Choroid plexus epithelial cell (primary cell): ENCODE measurements around the genes LDLRAD4 and GREB1L.

DNA sequence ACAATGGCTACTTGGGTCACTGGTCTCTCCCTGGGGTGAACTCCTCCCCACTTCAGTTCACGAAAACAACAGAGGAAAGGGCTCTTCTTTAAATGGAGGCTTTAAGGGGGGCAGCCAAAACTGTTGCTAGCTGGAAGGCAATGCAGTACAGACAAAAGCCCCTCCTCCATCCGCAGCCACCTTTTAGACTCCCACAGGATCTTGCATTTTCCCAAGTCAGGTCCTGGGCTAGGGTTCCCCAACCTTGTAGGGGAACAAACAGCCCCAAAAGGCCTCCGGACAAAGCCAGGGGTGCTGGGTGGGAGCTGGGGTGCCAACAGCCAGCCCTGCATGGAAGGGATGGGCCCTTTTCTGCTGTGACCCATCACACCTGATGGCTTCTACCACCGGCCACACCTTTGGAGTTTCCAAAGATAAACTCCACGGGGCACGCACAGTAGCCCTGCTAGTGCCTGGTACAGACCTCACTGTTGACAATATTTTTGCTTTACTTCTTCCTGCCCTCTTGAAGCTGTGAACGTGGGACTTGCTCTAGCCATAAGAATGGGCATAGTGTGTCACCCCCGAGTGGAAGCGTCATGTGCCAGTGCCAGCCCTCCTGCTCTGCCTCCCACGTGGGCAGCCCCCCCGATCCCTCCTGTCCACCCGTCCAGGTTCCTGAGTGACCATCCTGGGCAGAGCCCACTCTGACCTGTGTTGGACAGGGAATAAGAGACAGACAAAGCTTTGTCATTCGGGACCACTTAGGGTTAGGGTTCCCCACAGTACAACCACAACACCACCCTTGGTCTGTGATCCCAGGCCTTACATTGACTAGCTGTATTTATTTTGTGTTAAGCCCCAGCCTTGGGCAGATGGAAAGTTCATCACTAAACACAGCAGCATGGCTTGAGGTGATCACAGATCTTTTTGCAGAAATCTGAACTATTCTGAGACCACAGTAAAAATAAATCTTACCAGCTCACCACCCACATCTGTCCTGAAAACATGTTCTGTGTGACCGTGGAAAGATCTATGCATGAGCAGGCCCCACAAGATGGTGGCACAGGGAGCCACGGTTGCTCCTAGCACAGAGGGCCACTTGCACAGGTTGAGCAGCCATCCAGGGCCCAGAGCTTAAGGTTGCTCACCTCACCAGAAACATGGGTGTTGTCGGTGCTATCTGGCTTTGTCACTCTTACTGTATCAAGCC is 19.0 kb downstream of the TUBB6 start:
- RRBS: no CpG with 5 or more reads among the region's 16 CpGs

DNA sequence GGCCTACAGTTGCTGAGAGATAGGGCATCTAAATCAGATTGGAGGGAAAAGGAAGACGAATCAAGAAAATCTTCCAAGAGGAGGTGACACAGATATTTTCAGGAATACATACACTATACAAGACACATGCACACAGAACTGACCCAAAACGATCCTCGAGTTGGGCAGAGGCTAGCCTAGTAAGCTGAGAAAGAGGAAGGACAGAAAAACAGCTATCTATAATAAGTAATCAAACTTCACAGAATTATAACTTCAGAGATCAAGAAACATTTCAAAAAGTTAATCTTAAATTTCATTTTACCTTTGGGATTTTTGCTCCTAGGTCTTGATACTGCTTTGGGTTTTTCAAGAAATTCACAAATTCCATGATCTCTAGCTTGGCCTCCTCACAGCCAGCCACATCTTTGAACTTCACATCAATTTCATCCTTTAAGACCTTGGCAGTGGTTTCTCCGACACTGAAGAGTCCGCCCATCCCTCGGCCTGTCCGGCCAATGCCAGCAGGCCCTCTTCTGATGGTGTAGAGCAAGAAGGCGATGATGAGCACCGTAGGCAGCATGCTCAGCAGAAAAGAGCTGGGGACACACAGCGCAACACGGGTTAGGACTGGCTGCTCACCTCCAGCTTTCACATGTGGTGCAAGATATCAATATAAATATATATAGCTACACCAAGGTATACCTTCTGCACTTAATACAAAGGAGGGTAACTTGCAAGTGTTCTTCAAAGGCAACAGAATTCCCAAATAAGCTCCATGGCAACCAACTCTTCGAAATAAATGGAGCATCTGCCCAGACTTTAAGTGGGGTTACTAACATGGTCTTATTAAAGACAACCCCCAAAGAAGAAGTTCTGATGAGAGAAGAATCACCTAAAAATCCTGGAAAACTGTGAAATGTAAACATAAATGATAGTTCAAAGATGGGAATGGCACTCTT is 18.4 kb downstream of the AFG3L2 start:
- RRBS: no CpG with 5 or more reads among the region's 12 CpGs

GRCh38 chr18:12370825-12371078 is 6.3 kb downstream of the AFG3L2 start:
- RRBS: no CpG with 5 or more reads among the region's 1 CpG

- RRBS: no CpG with 5 or more reads among the region's 3 CpGs
These were observed 45.2 kb downstream of the SPIRE1 start for GRCh38 chr18:12612601-12613282.

- RRBS: no CpG with 5 or more reads among the region's 10 CpGs
These were observed 17.2 kb downstream of the SPIRE1 start for GRCh38 chr18:12640557-12641167.

GRCh38 chr18:12896991-12897336 is 12.9 kb upstream of the PTPN2 start:
- RRBS: no CpG with 5 or more reads among the region's 28 CpGs

- RRBS: no CpG with 5 or more reads among the region's 6 CpGs
These were observed 3.0 kb upstream of the SEH1L start for GRCh38 chr18:12944811-12945263.

DNA sequence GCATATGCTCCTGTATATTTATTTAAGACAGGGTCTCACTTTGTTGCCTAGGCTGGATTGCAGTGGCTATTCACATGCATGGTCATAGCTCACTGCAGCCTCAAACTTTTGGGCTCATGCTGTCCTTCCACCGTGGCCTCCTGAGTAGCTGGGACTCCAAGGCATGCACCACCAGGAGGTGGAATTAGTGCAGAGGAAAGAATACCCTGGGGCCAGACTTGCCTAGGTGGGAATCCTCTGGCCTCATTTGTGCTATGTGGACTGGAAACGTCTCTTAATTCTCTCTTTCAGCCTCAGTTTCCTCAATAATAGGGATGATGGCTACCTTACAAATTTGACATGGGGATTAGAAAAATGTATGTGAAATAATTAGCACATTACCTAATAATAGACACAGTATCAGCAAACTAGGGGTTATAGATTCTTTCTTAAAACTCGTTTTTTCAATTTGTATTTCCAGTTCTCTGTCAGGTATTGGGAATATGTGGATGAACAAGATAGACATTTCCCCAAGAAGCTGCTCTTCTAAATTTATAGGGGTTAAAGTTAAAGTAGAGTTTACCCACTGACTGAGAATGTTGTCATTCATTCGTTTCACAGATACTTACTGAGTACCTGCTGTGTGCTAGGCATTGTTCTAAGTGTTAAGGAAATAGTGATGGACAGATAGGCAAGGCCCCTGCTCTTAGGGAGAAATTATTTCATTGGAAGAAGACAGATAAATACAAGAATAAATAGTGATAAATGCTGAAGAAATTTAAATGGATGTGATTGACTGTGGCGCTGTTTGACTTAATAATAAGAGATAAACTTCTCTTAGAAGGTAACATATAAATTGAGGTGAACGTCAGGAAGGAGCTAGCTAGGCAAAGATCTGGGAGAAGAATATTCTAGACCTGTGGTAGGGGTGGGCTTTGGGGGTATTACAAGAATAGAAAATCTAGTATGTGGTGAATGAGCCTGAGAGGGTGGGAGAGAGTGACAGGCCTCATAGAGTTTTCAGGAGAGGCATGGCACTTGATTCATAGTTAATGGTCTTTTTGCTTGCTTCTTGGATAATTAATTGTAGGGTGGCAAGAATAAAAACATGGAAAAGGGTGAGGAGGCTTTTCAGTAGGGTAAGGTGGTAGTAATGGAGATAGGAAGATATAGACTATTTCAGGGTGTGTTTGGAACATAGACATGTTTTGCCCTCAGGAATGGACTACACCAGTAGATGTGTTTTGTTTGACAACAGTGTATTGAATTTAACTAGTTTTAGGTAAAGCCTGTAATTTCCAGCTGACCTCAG is 2.7 kb downstream of the CEP192 start:
- RRBS: no CpG with 5 or more reads among the region's 6 CpGs

DNA sequence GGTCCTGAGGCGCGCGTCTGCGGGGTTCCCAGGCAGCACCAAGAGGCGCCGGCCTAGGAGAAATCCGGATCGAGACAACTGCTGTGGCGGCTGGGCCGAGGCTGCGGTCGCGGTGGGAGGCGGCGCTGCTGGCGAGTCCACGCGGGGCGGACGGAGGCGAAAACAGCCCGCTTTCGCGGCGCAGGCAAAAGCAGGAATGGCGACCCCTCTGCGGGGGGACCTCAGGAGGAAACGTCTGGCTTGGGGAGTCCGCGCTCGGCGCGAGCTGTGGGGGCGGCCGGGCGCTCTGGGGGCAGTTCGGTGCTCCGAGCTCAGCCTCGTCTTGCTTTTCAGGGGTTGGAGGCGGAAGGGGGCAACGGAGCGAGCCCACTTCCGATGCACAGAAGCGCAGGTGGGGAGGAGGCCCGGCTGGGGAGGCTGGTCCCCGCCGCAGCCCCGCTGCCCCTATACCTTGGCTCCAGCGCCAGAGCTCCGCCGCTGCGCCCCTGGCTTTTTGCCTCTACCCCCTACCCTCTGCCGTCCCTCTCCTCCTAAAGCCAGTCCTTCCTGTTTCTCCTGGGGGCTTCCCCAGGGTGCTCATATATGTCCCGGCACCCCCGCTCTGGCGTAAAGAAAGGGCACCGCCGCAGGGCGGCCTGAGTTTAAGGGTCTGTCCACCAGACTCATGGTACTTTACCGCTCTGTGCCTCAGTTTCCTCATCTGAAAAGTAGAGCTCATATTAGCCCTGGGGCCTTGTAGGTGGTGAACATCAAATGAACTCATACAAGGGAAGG is 81.3 kb upstream of the LDLRAD4 start:
- RRBS: 2% methylated on average over 6 of the region's 60 CpGs

DNA sequence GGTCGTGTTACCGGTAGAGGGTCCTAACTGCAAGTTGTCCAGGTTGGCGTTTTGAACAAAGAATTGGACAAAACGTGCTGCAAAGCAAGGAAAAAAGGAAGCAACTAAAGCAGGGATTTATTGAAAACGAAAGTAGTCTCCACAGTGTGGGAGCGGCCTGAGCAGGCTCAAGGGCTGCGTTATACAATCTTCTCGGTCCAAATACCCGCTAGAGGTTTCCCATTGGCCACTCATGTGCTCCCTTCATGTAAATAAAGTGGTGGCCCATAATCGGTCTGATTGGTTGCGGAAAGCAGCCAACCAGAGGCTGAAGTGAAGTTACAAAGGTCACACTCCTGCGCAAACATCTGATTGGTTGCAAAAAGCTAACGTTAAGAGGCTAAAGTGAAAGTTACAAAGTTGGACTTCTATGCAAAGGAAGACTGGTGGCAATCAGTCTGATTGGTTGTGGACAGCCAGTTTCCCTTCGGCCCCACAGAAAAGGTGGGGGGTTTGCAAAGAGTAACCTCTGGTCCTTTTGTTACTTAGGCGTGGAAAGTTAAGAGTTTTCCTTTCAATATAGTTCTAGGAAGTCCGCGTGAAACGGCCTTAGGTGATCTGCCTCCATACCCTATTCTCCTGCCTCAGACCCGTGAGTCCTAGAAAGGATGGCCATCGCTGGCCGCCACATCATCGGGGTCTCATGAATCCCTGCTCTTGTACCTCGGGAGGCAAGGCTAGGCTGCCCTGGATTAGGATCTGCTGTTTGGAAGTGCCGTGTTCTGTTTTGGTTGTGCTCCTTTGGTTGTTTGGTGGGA is 80.5 kb upstream of the LDLRAD4 start:
- RRBS: no CpG with 5 or more reads among the region's 24 CpGs

- RRBS: no CpG with 5 or more reads among the region's 7 CpGs
These were observed 32.9 kb upstream of the LDLRAD4 start for GRCh38 chr18:13185581-13186113.

DNA sequence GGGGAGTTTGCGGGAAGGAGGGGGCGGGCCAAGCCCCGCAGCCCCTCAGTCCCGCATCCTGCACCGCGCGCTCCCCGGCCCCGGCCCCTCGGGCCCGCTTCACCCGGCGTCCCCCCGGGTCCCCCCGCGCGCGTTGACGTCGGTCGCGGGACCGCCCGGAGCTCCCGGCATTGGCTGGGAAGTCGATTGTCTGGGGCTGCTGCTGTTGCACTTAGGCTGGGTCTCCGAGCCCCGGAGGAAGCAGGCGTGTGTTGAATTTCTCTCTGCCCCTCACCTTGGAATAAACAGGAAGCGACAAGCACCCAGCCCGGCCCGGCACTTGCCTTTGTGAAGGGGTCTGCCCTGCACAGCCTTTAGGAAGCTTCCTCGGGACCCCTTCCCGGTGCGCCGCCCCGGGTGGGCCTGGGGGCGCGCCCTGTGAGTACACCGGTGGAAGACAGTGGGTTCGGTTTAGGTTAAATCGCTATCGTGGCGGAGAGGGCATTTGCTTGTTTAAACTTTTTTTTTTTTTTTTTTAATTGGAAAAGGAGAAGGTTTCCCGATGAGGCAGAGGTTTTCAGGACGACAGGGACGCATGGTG is at the start of gene LDLRAD4:
TSS of gene LDLRAD4 (plus strand) at position 189 of the 580 bp plus-strand sequence.
- RRBS: 2% methylated on average over 28 of the region's 47 CpGs

GRCh38 chr18:13223327-13223786 is 4.8 kb downstream of the LDLRAD4 start:
- RRBS: no CpG with 5 or more reads among the region's 10 CpGs

DNA sequence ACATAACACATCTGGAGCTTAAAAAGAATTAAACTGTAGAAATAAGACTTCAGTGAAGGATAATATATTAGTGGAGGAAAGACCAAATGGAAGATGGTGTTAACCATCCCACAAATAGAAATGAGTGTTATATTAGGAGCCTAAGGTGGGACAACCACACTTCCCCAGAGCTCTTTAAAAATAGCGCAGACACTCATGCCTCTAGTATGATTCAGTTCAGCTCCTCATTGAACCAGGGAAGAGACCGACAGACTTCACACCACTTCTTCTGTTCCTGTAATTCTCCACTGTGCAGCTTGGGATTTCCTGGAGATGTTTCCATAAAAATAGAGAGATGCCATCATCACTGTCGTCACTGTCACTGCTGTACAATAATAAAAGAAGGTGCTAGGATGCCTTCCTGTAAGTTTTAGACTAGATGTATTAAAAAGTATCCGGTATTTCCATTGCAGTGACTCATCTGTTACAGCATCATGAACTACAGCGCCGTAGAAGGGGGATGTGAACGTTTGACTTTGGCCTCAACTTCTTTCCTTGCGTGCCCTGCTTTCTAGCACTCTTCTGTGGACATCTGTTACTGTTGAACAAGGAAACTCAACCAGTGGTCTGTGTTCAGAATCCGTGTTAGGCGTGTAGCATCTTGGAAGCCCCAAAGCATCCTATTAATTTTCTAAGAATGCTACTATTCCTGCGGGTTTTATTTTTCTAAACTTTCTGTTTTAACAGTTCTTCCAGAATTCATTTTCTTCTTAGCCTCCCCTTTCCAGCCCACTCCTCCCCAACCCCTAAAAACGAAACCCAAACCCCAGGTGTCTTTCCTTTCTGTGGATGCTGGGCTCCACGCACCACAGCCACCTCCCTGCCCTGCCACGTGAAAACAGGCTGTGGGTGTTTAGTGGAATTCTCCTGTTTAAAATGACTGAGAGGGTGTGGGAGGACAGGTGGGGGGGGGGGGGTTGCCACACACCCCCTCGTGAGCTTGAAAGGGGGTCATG is 110.8 kb downstream of the FAM210A start:
- RRBS: no CpG with 5 or more reads among the region's 15 CpGs

DNA sequence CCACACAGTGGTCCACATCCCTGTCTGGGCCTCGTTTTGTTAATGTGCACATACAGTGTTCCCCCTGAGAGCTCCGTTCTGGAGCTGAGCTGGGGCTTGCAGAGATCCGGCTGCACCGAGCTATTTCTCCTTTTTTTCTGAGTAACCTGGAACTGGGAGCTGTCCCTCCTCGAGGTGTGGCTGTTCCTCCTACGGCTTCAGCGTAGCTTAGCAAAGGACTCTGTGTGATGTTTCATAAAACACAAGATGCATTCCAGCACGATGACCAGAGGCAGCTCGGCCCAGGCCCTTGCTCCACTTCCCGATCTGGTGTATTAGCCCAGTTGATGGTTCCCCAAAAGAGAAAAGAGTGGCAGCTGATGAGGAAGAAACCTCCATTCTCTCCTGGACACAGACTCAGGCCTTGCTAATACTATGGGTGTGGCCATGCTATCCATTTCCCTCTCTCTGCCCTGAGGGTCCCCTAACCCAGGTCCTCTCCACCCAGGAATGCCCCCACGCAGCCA is 103.0 kb downstream of the FAM210A start:
- RRBS: no CpG with 5 or more reads among the region's 11 CpGs

DNA sequence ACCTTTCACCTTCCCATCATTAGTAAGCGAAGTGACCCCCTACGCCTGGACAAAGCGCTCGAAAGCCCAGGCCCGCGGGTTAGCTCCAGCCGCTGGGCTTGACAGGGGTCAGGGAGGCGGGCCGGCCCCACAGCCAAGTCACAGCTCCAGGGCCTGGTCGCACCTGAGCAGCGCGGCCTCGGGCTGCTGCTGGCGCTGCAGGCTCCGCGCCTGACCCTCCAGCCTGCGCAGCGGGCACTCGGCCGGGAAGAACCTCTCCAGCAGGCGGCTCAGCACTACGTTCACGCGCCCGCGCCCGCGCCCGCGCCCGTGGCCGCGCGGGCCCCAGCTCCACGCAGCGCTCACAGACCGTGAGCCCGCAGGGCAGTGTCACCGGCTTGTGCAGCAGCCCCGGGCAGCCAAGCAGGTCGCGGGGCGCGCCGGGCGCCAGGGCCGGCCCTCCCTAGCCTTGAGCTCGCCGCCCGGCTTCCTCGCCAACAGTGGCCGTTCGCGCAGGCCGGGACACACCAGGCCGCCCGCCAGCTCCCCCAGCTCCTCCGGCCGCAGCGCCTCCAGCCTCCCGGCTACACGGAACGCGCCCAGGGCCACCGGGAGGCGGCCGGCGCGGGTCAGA is 93.2 kb downstream of the POTEC start:
- RRBS: no CpG with 5 or more reads among the region's 69 CpGs

DNA sequence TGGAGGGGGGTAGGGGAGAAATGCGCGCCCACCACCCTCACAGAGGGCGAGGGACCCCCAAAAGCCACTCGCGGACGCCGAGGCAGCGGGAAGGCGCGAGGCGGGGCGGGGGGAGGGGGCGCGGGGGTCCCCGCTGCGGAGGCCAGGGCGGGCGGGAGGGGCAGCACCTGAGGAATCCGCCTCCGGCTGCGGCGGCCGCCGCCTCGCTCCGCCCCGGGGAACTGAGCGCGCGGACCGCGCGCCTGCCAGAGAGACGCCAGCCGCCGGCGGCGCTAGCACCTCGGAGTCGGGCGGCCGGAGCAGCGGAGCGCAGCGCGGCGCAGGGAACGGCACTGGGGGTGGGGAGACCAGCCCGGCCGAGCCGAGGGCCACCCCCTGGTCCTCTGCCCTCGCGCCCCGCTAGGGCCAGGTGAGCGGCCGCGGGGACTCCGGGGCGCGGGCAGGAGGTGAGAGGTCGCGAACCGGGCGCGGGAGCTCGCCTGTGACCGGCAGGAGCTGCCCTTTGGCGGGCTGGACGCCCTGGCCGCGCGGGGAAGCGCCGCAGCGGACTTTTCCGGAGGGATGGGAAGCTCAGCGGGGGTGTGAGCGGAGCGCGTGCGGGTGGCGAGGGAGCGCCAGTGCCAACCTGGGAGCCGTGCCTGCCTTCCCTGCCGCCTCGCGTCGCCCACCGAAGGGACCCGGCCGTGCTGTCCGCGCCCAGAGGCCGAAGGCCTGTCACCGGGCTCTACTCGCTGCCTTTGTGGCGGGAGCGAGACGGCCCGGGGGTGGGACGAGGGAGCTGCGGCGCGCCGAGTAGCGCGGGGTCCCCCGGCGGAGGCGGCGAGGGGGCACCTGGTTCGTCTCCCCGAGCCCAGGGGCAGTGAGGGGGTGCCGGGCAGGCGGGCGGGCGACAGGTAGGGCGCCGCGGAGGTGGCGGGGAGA is at the start of gene GREB1L:
TSS of gene GREB1L (plus strand) at position 248 of the 921 bp plus-strand sequence.
- RRBS: 2% methylated on average over 60 of the region's 121 CpGs

DNA sequence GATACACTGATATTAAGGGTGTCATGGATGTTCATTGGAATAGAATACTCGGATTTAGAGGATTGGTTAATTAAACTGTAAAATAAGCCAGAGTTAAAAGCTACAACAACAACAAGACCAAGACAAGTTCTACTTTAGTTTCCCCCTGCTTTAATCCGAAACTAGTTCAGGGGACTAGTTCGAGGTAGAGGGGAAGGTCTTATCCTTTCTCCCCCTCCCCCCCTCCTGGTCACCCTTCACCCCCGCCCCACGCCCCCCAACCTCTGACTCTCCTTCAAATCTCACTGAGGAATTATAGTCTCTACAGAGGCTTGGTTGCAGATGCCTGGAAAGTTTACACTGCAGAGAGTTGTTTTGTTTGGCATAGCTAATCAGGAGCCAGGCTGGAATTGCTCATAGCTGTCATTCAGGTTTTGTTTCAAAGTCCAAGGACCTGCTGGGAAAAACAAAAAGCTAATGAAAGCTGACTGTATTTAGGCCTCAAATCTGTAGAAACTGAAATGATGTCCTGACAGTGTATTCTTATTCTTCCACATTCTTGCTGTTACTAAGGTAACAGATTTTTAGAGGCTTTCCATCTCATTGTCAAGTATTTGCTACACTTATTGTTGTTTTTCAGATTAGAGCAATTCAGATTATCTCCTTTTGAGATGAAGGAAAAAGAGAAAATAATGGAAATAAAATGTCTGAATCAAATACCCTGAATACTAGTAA is 22.6 kb downstream of the GREB1L start:
- RRBS: no CpG with 5 or more reads among the region's 5 CpGs